ENCODE data around the genes KIF2C, UROD and TMEM69.

DNA sequence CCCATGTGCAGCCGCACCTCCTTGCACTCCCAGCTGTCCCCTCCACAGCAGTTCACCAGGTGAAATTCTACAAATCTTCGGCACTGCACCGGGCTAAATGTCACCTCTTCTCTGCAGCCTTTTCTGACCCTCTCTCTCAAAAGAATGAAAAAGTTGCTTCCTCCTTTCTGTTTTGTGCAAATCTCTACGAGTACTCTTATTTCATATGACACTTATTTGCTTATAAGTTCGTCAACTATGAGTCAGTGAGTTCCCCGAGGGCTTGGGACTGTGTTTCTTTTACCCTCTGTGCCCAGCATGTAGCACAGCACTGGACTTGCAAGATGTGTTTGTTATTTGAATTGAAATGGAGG lies 6.4 kb downstream of the SLC6A9 start:
- PRO-cap, result no peak
- RAMPAGE, long total RNA, 4 experiments, result no peak in any of the 4 experiments

DNA sequence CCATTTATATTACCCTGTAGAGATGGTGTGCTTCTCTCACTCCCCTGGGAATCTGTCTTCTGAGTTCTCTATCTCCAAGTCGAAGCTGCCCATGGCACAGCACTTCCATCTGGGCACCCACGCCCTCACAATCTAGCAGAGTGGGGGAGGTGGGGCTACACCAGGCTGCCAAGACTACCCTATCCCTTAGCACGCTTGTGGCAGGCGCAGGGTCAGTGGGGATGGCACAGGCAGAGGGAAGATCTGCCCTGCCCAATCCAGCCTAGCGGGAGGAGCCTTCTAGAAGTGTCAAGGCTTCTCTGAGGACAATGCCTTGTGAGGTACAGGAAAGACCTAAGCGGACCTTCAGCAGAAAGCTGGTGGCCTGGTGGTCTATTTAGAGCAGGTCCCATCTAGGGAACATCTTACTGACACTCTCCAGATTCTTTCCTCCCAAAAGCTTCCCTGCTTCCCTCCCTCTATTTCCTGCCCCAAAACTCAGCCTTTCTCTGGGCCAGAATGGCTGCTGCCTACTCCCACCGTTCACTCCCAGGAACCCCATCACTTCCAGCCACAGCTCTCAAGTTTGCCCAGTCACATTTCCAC lies 49.2 kb downstream of the DMAP1 start:
- PRO-cap, result no peak
- RAMPAGE, long total RNA, 4 experiments, result no peak in any of the 4 experiments

DNA sequence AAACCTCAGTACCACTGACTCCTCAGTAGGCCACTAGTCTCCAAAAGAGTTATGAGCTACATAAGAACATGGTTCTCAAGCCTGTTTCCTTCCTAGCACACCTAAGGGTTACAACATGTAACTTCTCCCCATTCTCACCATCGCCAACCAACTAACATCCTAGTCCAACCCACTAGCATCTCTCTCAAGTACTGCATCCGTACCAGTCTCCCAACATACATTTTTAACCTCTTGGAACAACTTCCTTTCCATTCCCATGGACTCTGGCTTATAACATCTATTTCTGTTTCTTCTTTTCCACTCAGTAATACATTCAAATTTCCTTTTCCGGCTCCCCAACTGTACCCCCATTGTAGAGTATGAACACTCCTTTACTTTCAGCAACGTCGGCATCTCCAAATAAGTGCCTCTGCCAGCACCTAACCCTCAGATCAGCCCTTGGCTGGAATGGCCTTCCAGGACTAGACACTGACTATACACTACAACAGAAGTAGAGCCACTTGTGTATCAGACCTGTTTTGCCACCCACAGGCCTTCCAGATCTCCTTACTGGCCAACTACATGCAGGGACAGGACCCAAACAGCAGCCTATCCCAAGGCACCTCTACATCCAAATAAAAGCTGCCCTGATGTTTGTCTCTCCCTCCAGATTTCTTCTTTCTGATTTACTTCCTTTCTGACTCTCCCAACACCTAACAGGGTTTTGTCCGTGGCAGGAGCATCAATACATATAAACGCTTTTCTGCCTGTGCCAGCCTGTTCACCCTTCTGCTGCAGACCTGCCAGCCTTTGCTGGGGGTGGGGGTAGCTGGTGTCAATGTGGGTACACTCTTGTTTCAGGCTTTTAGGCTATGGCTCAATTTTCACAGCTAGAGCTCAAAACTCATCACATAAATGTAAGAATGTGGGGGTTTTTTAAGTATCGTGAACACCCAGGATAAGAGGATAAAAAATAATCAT lies 24.9 kb downstream of the ERI3 start:
- PRO-cap, result no peak
- RAMPAGE, long total RNA, 4 experiments, result no peak in any of the 4 experiments

DNA sequence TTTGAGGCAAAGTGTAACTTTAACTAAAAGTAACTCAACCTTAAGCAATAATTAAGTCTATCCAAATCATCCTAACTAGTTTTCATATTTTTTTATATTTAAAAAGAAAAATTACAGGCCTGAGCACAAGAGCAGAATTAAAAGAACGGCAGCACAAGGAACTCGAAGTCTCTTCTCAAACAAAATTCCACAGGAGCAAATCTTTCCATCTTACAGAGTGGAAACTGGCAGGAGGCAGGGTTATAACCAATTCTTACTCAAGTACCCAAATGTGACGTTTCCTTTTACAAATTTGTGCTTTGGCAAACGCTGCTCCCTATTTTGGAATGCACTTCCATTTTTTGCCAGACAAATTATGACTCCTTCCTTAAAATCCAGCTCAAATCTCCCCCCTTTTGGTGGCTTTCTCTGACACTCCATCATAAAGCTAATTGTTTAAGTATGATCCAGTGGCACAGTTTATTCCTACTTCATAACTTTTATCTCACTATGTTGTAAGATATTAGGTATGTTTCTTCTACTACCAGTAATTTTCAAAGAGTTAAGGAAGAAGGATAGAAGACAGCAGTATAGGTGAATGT lies 7.8 kb downstream of the ERI3 start:
- PRO-cap, result no peak
- RAMPAGE, long total RNA, 4 experiments, result no peak in any of the 4 experiments

DNA sequence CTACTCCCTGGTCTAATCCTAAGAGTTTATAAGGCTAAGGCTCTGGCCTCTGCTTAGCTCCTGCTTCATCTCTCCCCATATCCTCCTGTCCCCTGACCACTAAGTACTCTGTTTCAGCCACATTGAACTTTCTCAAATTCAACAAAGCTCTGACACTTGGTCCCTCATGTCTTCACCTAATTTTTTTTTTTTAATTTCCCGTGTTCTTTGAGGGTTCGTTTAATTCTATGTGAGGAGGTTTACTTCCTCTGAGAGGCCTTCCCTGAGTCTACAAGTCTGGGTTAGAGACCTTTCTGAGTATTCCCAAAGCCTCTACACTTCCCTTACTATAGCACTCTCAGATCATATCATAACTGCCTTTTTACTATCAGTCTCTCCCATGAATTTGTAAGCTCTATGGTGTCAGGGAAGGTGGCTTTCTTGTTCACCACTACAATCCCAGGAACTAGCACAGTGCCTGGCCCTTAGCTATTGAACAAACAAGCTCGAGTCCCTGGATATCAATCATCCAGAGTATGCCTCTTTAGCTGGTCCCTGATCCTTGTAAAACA lies 3.3 kb downstream of the ERI3 start:
- PRO-cap, result no peak
- RAMPAGE, long total RNA, 4 experiments, result no peak in any of the 4 experiments

DNA sequence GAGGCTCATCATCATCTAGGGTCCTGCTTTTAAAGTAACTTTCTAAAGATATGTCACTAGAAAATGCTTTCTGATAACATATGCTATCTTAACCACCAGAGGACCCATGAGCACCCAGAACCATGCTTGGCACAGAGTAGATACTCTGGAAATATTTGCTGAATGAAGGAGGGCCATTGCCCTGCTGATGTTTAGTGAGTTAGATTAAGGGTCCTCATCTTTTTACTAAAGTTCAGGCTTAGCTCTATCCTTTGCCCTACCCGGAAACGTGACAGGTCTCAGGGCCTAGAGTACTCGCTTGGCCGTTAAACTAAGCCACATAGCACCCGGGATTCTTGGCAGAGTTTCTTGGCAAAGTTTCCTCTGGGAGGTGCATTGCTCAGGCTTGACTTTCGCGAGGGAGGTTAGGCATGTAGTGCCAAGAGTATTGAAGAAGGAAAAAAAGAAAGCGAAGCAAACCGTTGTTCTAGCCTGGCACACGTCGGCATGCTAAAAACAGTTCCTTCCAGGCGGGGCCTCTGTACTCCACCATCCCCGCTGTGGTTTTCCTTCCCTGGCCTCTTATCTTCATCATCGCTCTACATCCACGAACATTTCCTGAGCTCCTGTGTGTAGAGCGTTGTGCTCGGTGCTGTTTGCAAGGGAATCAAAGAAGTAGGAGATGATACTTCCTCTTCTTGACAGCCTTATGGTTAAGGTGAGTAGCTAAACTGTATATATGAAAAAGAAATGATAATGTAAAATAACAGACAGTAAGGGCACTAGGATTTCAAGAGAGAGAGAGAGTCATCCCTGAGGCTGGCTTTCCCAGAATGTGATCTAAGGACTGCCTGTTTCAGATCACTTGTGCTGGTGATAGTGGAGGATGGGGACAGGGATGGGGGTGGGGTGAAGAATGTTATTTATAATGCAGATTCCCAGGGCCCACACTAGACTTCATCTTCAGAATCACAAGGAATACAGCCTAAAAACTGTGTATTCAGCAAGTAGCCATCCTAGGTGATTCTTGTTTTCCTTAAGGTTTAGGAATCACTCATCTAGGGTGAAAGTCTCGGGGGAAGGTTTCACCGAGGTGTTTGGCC lies 18.7 kb downstream of the RNF220 start:
- PRO-cap, result no peak
- RAMPAGE, long total RNA, 4 experiments, result no peak in any of the 4 experiments

- PRO-cap, result no peak
- RAMPAGE, long total RNA, 4 experiments, result no peak in any of the 4 experiments
Observed at GRCh38 chr1:44673732-44673978, 626 bp downstream of the TMEM53 start.

DNA sequence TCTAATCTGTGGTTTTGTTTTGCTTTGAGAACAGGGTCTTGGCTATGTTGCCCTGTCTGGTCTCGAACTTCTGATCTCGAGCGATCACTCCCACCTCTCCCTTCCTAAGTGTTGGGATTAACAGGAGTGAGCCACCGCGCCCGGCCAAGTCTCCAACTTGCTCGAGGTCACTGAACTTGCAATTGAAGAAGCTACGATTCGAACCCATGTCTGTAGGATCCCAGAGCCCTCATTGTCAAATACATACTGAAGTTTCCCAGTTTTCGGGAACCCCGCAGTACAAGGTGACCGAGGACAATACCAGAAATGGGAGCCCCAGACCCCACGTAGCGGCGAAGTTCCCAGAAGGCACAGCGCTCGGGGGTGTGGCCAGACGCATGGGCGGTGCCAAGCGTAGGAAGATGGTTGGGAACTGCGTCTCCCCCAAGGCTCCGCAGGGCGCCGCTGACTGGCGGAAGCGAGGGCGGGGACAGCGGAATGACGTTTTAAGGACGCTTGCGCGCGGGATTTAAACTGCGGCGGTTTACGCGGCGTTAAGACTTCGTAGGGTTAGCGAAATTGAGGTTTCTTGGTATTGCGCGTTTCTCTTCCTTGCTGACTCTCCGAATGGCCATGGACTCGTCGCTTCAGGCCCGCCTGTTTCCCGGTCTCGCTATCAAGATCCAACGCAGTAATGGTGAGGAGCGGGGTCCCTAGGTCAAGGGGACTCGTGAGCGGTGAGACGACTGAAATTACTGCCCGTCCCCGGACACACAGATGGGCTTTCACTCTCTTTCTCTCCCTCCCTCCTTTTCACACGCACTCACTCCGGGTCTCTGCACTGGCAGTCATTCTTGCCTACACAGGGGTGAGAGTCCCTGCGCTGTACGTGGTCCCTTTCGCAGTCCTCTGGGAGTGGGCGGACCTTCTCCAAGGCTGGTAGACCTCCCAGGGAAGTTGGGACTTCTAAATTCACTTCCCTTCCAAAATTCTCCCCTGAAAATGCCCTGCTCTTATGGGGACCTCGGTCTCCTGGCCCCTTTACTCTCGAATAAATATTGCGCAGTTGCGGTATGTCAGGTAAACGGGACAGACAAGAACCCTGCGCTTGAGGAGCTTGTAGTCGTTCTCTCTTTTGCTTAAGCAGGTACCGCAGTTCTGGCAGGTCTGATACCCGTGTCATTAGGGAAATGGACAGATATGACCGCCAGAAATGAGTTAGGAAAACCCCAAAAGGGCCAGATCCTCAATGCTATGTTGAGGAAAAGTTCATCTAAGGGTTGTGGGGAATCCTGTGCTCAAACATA lies at the start of gene KIF2C:
KIF2C (plus strand) TSS at position 511 of the 1,286 bp plus-strand sequence.
- PRO-cap, result no peak
- RAMPAGE, long total RNA, 4 experiments, result no peak in any of the 4 experiments

- PRO-cap, result no peak
- RAMPAGE, long total RNA, 4 experiments, result no peak in any of the 4 experiments
Observed at GRCh38 chr1:44757400-44757738, 17.7 kb downstream of the KIF2C start.

GRCh38 chr1:45011801-45012565 lies at the start of gene UROD:
UROD (plus strand) TSS chr1:45012254.
- PRO-cap, result unidirectional peak, plus-strand start at chr1:45012254
- RAMPAGE, long total RNA, 4 experiments, result start-site peak on the plus strand in 4 of 4 experiments, at chr1:45012199-45012258 at its widest, 234 to 1,367 reads per replicate

DNA sequence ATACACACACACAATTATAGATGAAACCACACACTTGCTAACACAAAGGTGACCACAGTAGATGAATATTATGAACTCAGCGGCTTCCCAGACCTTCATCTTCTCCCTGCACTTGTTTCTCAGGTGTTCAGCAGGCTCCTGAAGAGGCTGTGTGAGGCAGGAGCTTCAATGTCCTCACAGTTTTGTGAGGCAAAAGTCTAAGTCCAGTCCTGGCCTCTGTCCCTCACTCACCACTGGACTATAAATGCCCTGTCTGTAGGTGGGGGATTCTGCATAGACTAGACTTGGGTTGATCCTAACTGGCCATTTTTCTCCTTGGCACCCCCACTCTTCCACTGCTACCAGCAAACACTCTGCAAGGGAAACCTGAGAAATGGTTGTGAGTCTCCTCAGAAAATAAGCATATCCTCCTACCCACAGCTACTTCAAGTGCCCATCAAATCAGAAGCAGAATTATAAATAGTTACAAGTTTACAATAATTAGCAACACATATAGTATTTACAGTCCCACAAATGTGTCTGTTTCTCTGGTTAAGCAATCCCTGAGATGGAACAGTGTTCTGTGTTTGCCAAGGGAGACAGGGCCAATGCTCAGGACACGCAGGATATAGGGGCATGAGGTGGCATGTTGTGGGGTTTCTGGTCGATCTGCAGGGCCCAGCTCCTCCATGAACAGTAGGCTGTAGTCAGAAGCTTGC lies 5.7 kb downstream of the UROD start:
- PRO-cap, result no peak
- RAMPAGE, long total RNA, 4 experiments, result no peak in any of the 4 experiments

- PRO-cap, result no peak
- RAMPAGE, long total RNA, 4 experiments, result no peak in any of the 4 experiments
Observed at GRCh38 chr1:45297494-45298002, 29.1 kb upstream of the HPDL start.

DNA sequence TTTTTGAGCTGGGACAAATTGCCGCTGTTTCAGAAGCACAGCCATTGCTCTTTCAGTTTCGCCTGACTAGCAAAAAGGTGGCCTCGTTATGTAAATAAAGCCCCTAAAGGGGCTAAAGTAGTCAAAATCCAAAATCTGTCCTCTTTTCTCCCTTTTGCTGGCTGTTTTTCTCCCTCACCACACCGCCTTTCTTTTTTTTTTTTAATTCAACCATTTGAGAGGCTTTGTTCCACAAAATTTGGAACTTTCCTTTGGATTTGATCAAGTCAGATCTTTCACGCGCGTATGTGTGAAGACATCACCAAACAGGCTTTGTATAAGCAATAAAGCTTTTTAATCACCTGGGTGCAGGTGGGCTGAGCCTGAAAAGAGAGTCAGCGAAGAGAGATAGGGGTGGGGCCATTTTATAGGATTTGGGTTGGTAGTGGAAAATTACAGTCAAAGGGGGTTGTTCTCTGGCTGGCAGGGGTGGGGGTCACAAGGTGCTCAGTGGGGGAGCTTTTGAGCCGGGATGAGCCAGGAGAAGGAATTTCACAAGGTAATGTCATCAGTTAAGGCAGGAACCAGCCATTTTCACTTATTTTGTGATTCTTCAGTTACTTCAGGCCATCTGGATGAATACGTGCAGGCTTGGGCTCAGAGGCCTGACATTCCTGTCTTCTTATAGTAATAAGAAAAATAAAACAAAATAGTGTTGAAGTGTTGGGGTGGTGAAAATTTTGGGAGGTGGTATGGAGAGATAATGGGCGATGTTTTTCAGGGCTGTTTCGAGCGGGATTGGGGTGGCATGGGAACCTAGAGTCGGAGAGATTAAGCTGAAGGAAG lies 5.1 kb upstream of the HPDL start:
- PRO-cap, result no peak
- RAMPAGE, long total RNA, 4 experiments, result no peak in any of the 4 experiments

- PRO-cap, result no peak
- RAMPAGE, long total RNA, 4 experiments, result no peak in any of the 4 experiments
Observed at GRCh38 chr1:45327691-45328941, 1.4 kb downstream of the HPDL start.

DNA sequence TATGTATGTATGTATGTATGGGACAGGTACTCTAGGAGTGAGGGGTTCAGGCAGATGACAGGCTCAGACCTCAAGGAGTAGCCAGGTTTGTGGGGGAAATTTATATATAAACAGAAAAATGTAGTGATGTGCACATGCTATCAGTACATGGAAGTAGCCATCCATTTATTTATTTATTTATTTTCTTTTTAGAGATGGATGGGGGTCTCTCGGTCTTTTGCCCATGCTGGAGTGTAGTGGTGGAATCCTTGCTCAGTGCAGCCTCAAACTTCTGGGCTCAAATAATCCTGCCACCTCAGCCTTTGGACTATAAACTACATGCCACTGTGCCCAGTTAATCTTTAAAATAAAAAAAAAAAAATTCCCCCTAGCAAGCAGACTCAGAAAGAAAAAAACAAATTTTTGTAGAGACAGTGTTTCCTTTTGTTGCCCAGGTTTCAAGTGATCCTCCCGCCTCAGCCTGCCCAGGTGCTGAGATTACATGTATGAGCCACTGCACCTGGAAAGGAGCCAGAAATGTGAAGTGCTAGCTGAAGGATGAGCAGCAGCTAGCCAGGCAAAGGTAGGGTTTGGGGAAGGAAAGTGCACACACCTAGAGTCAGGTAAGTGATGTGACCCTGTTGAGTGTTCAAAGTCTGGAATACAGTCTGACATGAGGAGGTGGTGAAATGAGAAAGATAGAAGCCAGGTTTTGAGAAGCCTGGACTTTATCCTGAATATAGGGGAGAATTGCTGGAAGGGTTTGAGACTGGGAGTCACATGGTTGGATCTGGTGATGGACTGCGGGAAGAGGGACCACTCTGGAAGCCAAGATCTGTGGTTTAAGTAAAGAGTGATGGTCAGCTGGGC lies 1.6 kb downstream of the AKR1A1 start:
- PRO-cap, result no peak
- RAMPAGE, long total RNA, 4 experiments, result no peak in any of the 4 experiments

DNA sequence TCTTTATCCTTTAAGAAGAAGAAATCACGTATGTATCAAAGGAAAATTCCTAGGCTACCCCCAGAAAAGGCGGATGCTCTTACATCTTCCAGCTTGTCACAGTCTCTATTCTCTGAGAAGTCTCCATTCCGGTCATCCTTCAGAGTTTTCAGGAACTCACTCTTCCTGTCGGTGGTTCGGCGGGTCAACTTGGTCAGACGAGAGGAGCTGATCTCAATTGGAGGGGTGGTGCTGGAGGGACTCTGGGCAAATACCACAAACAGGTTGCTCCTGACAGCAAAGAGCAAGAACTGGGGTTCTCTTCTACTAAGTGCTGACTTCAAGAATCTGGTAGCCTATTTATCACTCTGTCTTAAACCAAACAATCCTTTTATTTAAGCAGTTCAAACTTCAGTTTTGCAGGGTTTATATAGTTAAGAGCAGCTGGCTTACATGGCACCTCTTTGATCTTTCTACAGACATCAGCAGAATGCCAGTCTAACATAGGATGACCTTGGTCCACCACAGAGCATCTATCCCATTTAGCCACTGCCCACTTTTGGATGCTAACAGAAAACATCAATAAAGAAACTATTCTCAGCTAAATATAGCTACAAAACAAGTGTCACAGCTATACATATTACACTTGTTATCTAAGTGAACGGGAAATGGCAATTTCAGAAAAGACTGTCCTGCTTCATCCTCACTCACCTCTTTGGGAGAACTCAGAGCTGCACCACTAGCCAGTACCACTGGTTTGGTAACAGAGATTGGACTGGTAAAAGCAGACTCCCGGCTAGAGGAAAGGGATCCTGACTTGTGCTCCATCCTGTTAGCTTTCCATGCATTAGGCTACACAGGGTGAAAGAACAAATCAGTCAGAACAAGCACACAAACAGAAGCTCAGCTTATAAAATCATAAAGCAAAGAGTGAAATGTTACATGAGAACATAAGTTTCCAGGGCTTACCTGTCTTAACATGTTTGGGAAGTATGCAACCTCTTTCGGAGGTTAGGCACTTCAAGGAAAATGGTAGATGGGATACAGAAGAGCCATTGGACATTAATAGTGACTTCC lies 9.9 kb upstream of the CCDC17 start:
- PRO-cap, result no peak
- RAMPAGE, long total RNA, 4 experiments, result no peak in any of the 4 experiments

DNA sequence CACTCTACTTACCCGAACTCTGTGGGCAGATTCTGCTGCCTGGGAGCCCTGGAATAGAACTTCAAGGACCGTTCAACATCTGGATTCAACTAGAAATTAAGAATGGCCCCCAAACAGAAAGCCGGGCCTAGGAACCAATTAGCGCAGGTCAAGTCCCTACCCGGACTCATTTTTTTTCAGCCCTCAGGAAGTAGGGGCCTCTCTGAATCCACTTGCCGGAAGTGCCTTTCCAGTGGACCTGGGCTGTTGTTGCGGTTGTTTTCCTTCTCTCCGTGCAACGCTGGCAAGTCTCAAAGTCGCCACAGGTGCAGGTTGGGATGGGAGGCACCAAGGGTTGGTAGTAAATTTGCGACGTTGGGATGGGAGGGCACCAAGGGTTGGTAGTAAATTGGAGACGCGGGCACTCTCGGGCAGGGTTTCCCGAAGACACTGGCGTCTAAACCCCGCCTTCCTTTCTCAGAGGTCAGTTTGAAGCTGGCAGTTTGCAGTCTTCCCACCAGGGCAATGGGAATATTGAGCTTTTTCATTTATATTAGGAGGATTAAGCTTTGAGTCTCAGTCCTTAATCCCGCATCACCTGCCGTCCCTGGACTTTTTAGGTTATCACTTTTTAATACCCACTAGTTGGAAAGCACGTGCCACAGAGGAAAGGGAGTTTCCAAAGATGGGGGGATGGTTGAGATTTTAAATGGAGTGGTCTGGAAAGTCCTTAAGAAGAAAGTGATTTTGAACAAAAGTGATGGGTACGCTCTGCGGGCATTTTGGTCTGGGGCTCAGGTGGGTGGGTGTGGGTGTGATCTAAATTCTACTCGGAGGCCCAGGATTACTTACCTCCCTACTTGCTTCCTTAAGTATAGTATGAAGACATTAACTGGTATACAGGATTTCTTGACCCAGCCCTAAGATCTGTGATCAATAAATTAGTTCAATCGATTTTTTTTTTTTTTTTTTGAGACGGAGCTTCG lies at the start of gene TMEM69:
TMEM69 (plus strand) TSS at position 211 of the 965 bp plus-strand sequence.
- PRO-cap, result no peak
- RAMPAGE, long total RNA, 4 experiments, result start-site peak on the plus strand in 4 of 4 experiments, centred at positions 216 to 230 of the sequence, 49 to 564 reads per replicate; start-site peak on the minus strand in 1 of 4 experiments, centred at position 130 of the sequence, 21 reads per replicate

DNA sequence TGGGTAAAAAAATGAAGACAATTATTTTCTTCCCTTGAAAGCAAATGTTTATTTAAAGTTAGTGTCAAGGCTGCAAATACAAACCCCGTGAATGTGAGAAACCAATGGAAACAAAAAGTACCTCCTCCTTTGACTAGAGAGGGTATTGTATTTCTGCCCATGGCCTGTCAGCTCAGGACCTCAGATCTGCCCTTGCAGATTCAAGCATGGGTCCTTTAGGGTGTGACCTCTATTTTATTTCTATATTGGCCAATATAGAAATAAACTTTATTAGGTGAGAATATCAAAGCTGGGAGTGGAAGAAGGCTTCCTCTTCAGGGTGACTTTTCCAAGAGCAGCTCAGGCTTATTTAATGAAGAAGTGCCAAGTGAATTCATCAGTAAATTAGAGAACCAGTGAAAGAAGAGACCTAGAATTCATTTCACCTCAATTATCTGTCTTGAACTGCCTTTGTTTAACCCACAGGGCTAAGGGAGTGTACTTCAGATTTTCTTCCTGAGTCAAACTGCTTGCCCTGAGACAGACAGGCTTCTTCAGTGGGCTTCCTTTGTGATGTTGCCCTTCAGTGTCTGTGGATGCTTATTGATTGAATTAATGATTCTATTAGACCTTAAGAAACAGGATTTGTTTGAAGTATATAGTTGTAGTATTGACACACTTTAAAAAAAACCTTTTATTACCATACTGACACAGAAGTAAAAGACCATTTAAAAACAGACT lies 110.9 kb downstream of the MAST2 start:
- PRO-cap, result no peak
- RAMPAGE, long total RNA, 4 experiments, result no peak in any of the 4 experiments

DNA sequence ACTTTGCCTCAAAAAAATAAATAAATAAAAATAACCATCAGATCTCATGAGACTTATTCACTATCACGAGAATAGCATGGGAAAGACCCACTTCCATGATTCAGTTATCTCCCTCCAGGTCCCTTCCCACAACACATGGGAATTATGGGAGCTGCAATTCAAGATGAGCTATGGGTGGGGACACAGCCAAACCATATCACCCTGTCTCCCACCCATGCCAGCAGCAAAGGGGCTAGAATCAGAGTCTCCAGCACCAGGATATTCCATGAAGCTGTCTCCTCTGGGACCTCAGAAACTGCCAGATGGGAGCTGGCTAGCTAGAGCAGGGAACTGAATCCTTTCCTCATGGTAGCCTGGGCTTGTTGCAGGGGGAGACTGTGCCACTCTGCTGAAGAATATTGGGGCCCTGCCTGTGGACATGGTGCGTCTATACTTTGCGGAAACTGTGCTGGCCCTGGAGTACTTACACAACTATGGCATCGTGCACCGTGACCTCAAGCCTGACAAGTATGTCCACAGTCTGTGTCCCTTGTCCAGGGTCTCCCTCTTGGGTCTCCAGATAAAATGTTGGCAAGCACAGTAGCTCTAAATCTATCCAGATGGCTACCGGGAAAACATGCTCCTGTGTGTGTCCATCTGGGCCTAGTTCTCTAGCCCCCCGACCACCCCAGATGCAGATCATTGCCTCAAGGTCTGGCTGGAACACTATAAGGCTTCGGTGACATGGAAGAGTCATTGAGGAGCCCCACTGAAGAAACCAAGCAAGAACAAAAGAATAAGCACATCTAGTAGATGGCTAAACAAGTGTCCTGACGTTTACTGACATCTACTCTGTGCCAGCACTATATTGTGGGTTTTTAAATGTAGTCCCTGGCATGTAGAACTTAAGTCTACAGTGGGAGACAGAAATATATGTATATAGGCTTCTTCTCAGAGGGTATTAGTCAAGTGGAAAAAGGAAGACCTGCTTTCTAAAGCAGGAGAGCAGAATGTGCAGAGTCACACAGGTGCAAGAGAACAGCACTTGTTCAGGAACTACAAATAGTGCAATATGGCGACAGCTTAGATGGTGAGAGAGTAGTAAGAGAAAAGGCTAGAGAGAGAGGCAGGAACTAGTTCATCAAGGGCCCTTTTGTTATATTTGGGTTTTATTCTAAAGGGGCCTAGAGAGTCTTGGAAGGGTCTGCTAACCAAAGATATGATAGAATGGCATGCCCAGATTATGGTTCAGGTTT lies 106.7 kb downstream of the PIK3R3 start:
- PRO-cap, result no peak
- RAMPAGE, long total RNA, 4 experiments, result no peak in any of the 4 experiments

- PRO-cap, result no peak
- RAMPAGE, long total RNA, 4 experiments, result no peak in any of the 4 experiments
Observed at GRCh38 chr1:46093678-46093923, 38.8 kb downstream of the PIK3R3 start.